Subcutaneous preadipocyte (primary cell): ENCODE measurements around a stretch of chr19.

GRCh38 chr19:18392400-18393054 lies 4.9 kb downstream of the LRRC25 start:
- CAGE, long polyA plus RNA, result no peak

GRCh38 chr19:18442903-18443794 lies 5.2 kb upstream of the ISYNA1 start:
- CAGE, long polyA plus RNA, result no peak

GRCh38 chr19:18443795-18445056 lies 6.3 kb upstream of the ISYNA1 start:
- CAGE, long polyA plus RNA, result no peak

DNA sequence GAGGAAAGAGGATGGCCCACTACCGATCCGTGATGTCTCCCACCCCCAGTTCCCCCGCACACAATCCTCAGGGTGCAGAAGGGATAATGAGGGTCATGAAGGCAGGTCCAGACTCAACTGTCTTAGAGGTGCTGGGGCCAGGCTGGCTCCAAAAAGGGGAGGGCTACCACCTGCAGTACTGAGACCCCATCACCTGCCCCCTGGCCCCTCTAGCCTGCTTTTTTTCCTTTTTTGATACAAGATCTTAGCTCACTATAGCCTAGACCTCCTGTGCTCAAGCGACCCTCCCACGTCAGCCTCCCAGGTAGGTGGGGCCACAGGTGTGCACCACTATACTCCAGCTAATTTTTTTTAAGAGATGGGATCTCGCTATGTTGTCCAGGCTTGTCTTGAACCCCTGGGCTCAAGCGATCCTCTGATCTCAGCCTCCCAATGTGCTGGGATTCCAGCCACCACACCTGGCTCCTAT lies 20.6 kb upstream of the ISYNA1 start:
- CAGE, long polyA plus RNA, result no peak

GRCh38 chr19:18473447-18473939 lies 35.6 kb upstream of the ISYNA1 start:
- CAGE, long polyA plus RNA, result no peak

DNA sequence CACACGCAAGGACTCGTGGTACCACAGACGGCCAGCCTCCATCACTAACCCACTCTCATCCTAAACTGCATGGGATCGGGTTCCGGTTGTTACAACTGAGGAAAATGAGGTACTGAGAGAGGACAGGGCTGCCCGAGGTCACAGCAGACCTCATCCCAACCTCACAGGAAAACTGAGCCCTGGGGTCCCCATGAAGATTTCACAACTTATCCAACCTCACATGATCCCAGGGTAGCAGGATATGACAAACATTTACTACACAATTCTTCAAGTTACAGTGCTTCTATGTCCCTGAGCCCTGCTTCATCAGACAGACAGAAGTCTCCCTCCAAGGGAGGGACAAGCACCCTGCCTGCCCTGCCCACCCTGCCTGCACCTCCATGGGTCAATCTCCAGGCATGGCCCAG lies 38.4 kb downstream of the ELL start:
- CAGE, long polyA plus RNA, result no peak

DNA sequence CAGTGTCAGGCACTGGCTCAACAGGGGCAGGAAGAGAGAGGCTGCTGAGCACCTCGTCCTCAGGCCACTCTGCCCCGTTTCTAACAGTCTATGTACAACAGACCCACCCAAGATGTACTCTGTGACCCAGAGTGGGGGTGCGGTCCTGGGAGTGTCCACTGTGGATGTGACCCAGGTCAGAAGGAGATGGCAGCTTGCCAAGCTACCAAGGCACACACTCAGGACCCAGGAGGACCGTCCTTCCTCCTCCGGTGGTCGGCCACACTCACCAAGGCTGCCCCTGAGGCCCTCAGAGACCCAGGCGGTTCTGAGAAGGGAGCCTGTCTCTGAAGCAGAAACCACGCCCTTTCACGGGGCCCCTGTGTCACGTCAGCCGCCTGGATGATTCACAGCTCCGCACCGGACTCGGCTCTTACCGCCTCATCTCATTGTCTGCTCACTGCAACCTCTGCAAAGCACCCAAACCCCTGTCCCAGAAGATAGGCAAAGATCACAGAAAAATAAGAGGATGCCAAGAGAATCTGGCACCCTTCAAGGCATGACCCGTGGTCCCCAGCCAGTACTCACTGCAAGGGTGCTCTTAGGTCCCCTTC lies 35.5 kb downstream of the ELL start:
- CAGE, long polyA plus RNA, result no peak

DNA sequence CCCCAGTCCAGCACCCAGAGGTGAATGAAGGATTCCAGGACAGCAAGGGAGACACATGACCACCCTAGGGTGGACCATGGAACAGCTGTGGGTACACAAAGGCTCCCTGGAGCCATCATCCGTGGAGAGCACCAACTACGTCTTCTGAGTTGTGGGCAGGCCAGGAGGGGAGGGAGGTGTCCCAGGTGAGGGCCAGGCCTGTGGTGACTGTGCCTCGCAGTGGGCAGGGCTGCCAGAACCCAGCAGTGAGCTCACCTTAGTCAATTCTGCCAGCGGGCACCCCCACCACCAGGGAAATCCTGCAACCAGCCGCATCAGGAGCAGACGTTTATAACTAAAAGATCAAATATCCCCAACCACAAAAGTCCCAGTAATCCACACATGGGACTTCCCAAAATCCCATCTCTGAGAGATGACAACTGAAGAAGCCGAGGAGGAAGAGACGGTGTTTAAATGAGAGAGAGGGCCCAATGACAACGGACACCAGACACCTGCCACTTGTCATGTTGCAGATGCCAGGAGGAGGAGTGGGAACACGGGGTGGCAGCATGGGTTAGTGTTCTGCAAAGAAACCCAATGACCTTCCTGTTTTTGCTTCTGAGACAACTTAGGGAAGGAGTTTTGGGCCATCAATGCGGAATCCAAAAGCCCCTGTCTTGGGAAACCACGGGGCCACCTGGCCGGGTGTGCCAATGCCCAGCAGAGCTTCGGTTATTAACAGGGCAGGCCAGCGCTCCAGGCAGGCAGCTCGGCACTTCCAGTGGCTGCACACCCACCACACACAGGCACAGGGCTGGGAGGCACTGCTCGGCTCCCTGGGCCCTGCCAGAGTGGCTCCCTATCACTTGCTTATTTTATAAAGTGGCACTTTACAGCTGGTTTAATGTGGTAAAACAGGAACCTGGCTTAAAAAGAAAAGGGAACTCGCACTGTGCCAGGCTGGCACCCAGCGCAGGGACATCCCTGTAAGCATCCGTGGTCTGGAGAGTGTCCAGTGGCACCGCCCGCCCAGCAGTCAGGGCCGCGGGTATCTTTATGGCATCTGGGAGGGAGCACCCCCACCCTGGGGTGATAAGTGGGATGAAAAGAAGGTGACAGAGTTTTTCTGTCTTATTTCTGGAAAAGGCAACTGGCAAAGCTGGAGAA lies 19.3 kb downstream of the ELL start:
- CAGE, long polyA plus RNA, result no peak

GRCh38 chr19:18531619-18532443 lies 10.0 kb upstream of the ELL start:
- CAGE, long polyA plus RNA, result no peak

DNA sequence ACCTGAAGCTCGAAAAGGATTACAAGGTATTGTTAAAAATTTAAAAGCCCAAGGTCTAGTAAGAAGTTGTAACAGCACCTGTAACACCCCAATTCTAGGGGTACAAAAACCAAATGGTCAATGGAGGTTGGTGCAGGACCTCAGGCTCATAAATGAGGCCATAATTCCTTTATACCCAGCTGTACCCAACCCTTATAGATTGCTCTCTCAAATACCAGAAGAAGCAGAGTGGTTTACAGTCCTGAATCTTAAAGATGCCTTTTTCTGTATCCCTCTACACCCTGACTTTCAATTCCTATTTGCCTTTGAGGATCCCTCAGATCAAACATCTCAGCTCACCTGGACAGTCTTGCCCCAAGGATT lies 7.5 kb upstream of the REX1BD start:
- CAGE, long polyA plus RNA, result no peak

DNA sequence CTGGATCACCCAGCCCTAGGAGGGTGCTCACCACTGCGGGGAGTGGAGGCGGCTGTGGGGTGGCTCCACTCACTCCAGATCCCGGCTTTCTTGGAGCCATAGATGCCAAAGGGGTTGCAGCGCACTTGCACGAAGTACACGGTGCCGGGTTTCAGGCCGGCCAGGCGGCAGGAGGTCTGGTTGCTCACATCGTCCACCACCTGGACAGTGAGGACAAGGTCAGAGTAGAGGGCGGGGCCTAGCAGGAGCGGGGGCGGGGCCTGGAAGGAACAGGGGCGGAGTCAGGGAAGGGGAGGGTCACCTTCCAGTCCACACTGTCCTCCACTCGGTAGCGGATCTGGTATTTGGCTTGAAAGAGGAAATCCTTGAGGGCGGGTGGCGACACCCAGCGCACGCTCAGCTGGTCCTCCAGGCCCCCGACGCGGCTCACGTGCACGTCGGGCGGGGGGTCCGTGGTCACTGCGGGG lies 8.0 kb downstream of the REX1BD start:
- CAGE, long polyA plus RNA, result no peak

- CAGE, long polyA plus RNA, result no peak
Observed at GRCh38 chr19:18611444-18612202, 1.0 kb upstream of the TMEM59L start.

DNA sequence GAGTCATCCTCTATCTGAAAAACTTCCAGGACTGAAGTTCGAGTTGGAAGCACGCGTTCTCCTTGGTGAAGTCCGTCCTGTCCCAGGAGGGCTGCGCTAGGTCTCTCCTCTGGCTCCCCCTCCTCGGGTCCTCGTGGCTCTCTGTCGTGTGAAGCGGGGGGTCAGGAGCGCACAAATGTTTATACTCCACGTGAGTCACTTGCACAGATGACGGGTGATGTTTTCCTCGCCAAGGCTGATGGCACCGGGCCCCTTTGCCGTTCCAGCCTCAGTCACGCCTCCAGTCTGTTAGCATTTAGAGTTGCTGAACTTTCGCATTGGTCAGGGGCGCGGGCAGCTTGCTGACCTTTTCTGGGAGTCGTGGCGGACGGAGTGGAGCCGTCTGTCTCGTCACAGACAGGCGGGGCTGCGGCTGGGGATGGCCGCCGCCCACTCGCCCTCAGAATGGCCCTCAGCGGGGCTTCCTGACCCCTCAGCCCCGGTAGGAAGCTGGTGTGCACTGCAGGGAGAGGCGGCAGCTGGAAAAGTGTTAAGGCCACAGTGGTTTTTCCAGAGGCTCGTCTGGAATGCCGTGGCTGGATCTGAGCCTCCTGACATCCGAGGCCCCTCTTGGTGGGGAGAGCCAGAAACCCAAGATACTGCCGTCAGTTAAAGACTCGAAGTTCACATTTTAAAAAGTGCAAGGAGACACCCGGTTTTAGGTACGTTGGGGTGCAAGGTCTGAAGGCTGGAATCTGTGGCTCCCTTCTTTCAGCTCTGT lies 13.8 kb downstream of the KLHL26 start:
- CAGE, long polyA plus RNA, result no peak

DNA sequence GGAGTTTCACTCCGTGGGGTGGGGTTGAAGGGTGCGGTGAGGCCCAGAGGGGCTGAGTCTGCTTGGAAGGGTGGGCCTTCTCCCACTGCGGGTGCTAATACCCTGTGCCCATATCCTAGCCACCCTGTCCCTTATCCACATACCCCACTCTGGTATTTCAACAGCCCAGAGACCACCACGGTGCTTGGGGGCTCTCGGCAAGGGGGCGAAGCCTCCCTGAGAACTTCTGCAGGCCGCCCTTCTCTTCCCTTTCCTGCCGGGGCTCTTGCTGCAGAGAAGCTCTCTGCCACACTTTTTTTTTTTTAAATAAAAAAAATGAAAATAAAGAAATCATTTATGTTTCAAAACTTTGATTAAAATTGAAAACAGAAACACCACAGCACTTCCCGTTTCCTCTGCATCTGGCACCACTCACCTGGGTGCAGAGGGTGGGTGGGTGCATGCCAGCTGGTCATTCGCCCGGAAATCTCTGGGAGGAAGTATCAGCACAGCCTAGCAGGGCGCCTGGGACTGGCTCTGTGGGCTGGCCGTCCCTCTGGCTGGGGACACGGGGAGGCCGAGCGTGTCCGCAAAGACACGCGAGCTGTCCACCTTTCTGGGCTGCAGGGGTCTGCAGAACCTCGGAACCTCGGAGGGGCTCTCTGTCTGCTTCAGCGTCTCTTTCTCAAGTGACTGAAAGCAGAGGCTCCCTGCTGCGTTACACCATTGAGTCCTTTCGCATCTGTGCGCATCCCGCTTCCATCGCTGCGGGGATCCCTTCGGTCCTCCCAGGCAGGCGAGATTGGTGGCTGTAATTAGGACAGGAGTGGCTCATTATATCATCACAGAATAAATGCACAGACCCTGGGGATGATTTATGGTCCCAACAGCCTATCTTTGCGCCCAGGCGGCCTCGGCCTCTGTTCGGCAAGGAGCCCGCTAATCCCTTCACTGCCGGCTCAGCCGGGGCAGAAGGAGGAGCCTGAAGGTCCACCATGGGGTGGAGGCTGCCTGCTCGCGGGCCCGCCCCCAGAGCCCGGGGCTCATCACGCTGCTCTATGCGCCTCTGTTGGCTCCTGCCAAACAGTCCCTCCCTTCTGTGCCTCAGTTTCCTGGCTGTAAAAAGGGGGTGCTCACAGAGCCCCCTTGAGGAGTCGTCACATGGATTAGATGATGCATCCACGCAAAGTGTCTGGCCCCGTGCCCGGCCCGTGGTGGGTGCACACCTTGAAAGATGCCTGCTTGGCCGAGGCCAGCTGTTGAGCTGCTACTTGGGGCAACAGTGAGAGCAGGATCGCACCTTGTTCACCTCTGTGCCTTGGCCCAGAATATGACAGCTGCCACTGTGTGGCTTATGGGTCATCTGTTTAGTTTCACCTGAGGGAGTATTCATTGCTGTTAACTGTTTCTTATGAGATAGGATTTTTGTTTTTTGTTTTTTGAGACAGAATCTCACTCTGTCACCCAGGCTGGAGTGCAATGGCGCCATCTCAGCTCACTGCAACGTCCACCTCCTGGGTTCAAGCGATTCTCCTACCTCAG lies 17.3 kb downstream of the CRTC1 start:
- CAGE, long polyA plus RNA, result no peak

- CAGE, long polyA plus RNA, result no peak
Observed at GRCh38 chr19:18733400-18733766, 49.9 kb downstream of the CRTC1 start.

- CAGE, long polyA plus RNA, result no peak
Observed at GRCh38 chr19:18761479-18762384, 29.4 kb downstream of the COMP start.

- CAGE, long polyA plus RNA, result no peak
Observed at GRCh38 chr19:18851511-18852409, 20.0 kb downstream of the UPF1 start.

DNA sequence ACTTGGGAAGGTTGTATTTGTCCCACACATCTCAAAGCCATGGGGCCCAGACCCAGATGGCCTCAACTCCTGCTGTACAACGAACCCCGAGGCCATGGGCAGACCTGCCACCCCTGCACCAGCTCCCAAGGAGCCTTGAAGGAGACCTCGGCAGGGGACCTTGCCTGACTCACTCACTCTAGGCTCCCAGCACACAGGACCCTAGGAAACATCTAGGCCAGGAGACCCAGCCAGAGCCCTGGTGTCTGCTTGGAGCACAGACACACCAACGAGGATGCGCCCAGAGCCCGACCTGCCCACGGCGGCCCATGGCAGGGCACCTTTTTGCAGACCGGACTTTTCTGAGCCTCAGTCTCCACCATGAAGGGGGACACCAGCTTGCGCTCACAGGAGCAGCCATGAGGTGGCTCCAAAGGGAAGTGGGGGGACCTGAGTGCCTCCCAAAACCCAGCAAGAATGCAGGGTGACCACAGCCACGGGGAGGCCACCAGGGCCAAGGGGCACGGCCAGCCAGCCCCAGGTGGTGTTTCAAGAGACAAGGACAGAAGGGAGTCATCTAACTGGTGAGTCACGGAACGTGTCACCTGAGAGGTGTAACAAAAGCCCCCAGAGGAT lies 4.8 kb upstream of the CERS1 start:
- CAGE, long polyA plus RNA, result no peak

DNA sequence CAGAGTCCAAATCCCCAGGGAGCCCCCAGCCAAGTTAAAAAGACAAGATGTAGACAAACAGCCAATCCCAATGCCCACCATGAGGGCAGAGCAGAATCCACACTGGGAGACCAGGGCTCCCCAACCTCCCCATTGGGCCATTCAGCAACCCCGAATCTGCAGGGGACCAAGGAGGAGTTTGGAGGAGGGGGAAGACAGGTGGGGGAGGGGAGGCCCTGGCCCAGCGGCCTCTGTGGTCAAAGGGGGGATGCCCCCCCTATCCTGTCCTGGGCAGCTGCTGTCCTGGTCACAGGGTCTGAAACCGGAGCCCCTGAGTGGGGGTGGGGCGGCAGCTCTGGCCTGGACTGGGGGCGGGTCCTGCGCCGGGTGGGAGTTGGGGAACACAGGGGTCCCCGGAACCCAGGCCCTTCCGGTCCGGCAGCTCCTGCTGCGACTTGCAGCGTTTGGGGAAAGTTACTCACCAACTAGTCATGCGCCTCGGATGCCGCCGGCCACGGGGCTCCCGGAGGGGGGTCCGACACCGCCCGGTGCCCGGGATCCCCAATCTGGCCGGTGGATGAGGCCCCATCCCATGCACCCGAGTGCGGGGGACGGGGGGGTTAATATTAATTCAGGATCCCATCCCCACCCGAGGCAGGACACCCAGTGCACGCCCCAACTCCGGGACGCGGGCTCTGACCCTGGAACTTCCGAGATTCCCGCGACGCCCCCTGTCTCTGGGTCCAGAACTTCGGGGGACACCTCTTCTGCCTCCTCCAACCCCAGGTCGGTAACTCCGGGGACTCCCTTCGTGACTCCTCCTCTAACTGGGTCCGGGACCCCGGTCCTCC lies 942 bp downstream of the HOMER3 start:
- CAGE, long polyA plus RNA, result no peak

DNA sequence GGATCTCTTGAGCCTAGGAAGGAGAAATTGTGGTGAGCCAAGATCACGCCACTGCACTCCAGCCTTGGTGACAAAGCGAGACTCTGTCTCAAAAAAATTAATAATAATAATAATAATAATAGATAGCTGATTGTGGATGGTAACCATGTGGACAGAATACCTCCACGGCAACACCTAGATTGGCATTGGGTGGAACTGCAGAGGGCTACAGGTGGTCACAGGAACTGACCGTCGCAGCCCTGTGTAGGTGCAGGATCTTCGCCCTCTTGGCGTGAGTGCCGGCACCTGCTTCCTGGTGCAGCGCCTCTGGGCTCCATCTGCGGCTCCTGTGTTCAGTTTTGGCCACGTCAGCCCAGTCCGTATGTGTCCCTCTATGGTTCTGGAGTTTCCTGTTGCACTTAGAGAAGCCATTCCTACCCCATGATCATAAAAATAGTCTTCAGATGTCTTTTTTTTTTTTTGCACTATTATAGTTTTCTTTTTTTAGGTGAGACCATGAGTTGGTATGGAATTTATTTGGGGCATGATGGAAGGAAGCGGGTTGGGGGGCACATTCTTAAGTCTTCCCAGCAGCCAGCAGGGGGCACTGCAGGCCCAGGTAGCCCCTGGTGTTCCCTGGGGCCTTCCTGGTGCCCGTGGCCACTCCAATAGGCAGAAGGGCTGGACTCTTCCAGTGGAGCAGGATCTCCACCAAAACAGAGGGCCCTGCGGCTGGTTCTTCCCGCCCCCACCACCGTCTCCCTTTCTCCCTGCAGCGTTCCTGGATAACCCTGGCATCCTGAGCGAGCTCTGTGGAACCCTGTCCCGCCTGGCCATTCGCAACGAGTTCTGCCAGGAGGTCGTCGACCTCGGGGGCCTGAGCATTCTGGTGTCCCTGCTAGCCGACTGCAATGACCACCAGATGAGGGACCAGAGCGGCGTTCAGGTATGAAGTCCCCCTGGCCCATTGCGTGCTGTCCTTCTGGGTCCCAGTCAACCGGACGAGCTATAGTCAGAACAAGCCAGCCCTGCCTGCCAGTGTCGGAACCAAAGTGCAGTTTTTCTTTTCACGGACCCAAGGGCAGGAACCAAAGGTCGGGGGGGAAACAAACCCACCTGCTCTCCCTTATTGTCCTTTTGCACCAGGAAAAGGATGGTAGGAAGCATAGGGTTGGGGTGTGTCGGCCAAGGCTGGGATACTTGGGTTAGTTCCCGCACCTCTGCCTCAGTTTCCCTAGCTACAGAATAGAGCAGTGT lies 10.0 kb upstream of the SLC25A42 start:
- CAGE, long polyA plus RNA, result no peak